Spinal cord (tissue), 3 donors: ENCODE measurements around the gene SLC12A7.

DNA sequence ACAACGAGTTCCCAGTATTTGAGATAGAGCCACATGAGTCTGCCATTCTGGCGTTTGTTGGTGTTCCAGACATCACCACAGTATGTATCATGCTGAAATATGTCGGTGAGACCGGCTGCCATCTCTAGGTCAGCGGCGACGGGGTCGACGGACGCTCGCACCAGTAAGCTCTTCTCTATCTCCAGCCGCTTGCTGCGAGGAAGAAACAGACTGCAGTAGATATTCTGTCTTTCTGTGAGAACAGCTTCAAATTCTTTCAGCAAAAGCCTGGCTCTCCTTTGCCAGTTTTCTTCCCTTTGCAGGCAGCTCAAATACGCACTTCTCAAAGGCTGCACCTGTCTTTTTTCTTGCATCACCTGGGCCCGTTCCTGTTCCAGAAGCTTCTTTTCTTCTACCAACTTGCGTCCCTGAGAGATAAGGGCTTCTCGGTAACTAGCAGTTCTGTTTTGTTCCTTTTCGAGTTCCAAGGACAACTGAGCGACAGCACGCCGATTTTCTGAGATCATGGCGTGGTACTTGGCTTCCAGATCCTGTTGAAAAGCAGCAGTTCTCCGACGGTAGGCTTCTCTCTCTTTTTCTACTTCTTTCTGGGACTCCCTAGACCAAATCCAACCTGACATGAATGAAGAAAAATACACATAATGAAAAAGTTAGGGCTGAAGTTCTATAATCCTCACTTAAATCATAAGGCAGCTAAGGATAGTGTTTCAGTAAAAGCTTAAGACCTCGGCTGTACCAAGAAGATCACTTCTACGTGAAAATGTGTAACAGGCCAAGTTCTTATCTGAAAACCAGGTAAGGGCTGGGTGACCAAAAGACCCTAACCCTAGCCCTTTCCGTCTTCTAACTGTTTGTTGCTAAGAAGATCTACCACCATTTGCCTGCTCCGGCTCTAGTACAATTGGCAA is 12.4 kb downstream of the CCDC127 start:
- PRO-cap, result no peak
- RAMPAGE, long total RNA, result no peak

GRCh38 chr5:237674-238215 is 19.6 kb downstream of the SDHA start:
- PRO-cap, result no peak
- RAMPAGE, long total RNA, result no peak

- PRO-cap, result no peak
- RAMPAGE, long total RNA, result no peak
These were observed 21.1 kb downstream of the SDHA start for GRCh38 chr5:239181-239742.

- PRO-cap, result no peak
- RAMPAGE, long total RNA, result no peak
These were observed 25.5 kb downstream of the SDHA start for GRCh38 chr5:243267-244415.

- PRO-cap, result no peak
- RAMPAGE, long total RNA, result no peak
These were observed 17.8 kb upstream of the PDCD6 start for GRCh38 chr5:253677-253978.

GRCh38 chr5:269303-270545 is 1.7 kb upstream of the PDCD6 start:
- PRO-cap, result no peak
- RAMPAGE, long total RNA, result no peak

- PRO-cap, result no peak
- RAMPAGE, long total RNA, result no peak
These were observed 4.4 kb upstream of the AHRR start for GRCh38 chr5:317159-317491.

GRCh38 chr5:415159-416269 is 27.5 kb upstream of the EXOC3 start:
- PRO-cap, result no peak
- RAMPAGE, long total RNA, result no peak

DNA sequence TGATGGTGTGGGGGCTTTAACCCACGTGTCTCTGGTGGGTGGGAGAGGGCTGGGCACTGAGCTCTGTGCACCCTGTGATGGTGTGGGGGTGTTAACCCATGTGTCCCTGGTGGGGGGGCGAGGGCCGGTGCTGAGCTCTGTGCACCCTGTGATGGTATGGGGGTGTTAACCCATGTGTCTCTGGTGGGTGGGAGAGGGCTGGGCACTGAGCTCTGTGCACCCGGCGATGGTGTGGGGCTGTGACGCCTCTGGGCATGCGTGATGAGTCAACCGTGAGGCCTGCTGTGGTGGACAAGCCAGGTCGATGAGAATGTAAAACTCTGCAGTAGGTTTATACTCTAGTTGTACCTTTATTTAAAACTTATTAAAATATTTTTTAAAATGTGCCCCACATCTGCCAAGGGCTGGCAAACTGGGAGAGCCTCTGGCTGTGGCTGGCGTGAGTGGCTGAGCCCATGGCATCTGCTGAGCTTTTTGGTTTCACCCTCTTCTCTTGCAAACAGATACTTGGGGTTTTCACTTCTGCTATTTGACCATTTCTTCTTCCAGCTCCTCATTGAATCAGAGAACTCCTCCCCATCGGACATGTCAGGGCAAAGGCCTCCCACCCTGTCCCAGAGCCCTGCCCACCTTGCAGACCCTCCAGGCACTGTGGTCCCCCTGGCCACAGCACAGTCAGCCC is 18.6 kb upstream of the EXOC3 start:
- PRO-cap, result no peak
- RAMPAGE, long total RNA, result no peak

- PRO-cap, result no peak
- RAMPAGE, long total RNA, result no peak
These were observed 21.0 kb downstream of the EXOC3 start for GRCh38 chr5:463687-464672.

- PRO-cap, result no peak
- RAMPAGE, long total RNA, result no peak
These were observed 9.3 kb downstream of the SLC9A3 start for GRCh38 chr5:514601-515678.

GRCh38 chr5:520399-520952 is 3.8 kb downstream of the SLC9A3 start:
- PRO-cap, result no peak
- RAMPAGE, long total RNA, result no peak

GRCh38 chr5:663545-664216 is 29.5 kb downstream of the TPPP start:
- PRO-cap, result no peak
- RAMPAGE, long total RNA, result no peak

DNA sequence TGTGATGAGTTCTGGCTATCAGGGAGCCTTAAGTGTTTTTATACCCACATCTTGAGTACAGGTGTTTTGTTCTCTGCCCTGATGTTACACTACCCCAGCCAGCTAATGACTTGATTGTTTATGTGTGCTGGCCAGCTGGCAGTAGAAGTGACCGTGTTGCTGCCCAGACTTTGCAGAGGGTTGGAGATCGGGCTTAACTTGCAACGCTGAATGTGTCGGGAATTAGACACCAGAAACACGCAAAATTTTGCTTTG is 16.9 kb upstream of the ZDHHC11B start:
- PRO-cap, result no peak
- RAMPAGE, long total RNA, result no peak

GRCh38 chr5:960582-961082 is 48.0 kb upstream of the NKD2 start:
- PRO-cap, result no peak
- RAMPAGE, long total RNA, result no peak

GRCh38 chr5:1051268-1052373 is 43.0 kb downstream of the NKD2 start:
- PRO-cap, result no peak
- RAMPAGE, long total RNA, result no peak

GRCh38 chr5:1057938-1058600 is 49.5 kb downstream of the NKD2 start:
- PRO-cap, result no peak
- RAMPAGE, long total RNA, result no peak

- PRO-cap, result no peak
- RAMPAGE, long total RNA, result no peak
These were observed 7.4 kb downstream of the SLC12A7 start for GRCh38 chr5:1104372-1104940.

DNA sequence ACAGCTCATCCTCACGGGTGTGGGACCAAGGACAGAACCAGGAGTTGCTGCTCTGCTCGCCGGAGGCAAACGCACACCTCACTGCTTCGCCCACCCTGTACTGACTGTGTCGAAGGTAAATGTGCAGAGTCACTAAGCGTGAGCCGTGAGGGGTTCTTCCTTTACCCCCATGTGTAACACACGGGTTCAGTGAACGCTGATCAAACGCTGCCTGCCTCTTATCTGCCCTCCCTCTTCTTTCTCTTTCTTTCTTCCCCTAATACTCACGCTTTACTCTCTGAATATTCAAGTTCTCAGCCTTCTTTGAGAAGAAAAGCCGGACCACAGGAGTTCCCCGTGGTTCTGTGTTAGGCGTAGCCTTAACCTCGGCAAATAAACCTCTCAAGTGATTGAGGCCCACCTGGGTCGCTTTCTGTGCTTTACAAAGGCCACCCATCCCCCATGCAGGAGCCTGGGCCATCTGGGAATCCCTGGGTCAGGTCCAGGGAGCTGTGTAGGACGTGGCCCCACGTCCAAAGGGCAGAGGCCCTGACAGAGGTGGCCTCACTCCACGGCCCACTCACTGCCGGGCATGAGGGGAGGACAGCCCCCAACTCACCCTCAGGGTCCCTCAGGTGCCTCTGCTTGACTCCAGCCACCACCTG is 4.8 kb downstream of the SLC12A7 start:
- PRO-cap, result no peak
- RAMPAGE, long total RNA, result no peak

DNA sequence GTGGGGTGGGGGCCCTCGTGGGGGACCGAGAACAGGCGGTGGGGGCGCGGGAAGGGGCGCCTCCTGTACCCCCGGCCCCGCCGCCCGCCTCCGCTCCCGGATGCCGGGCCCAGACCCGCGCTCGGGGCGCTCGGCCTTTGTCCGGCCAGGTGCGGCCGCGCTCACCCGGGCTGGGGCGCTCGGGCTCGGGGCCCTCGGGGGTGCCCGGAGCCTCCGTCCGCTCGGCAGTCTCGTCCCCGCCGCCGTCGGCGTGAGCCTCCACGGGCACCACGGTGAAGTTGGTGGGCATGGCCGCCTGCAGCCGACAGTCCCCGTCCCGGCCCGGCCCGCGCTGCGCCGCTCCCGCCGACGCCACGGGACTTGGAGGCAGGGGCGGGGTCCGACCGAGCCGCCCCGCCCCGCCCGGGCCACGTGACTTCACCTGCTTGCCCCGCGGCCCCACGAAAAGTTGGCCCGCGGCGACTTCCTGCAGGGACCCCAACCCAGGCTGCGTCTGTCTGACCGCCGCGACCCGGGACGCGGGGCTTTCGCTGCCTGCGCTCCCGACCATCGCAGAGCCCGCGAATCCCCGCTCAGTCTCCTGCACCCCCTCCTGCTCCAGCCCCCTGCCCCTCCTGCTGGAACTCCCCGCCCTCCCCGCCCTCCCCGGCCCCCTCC is at the start of gene SLC12A7:
Gene SLC12A7 (minus strand): TSS at position 361 of the 657 bp plus-strand sequence.
- PRO-cap, result no peak
- RAMPAGE, long total RNA, result no peak